GM23248 (cell line): ENCODE measurements around a stretch of chr4.

DNA sequence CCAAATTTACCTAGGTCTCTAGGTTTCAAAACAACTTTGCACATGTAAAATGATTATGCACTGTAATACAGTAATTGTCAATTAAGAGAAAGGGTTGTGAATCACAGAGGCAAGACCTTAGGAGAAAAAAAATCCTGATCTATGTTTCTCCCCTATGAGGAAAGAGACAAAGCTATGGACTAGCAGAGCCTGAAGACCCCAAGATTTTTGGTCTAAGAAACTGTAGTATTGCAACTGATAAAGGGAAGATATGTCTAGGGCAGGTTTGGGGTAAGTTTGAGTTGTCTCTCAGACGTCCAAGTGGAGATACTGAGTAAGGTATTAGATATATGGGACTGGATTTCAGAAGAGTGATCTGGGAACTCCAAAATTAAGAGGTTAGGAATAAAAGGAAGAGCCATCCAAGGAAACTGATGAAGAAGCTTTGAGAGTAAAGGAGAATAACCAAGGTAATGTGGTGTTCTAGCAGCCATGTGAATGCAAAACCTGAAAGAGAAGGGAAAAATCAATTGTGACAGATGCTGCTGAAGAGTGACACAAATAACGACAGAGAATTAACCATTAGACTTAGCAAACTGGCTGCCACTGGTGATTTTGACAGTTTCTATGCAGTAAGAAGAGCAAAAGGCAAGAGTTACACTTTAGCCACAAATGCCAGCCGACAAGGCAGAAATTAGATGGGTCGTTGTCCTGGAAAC lies 13.3 kb upstream of the TMEM144 start:
- RAMPAGE, long total RNA, result no peak

DNA sequence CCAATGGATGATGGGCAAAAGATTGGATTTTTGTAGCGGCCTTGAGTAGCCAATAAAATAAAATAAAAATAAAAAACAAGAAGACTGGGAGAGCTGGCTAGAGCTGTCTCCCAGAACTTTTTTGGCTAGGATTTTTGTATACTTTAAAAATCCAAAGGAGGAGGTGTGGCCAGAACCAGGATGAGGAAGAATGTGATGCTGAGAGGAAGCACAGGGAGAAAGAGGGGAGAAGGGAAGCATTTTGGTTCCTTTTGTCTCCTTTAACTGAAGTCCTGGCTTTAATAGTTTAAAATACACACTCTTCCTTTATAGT lies 2.0 kb upstream of the FNIP2 start:
- RAMPAGE, long total RNA, result no peak

DNA sequence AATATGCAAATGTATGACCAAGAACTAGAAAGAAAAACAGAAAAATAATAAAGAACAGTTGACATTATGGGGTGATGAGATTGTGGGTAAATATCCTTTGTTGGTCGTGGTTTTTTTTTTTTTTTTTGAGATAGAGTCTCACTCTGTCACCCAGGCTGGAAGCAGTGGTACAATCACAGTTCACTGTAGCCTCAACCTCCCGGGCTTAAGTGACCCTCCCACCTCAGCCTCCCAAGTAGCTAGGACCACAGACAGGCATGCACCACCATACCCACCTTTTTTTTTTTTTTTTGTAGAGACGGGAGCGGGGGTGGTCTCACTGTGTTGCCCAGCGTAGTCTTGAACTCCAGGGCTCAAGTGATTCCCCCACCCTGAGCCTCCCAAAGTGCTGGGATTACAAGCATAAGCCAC lies 10.6 kb downstream of the FNIP2 start:
- RAMPAGE, long total RNA, result no peak

DNA sequence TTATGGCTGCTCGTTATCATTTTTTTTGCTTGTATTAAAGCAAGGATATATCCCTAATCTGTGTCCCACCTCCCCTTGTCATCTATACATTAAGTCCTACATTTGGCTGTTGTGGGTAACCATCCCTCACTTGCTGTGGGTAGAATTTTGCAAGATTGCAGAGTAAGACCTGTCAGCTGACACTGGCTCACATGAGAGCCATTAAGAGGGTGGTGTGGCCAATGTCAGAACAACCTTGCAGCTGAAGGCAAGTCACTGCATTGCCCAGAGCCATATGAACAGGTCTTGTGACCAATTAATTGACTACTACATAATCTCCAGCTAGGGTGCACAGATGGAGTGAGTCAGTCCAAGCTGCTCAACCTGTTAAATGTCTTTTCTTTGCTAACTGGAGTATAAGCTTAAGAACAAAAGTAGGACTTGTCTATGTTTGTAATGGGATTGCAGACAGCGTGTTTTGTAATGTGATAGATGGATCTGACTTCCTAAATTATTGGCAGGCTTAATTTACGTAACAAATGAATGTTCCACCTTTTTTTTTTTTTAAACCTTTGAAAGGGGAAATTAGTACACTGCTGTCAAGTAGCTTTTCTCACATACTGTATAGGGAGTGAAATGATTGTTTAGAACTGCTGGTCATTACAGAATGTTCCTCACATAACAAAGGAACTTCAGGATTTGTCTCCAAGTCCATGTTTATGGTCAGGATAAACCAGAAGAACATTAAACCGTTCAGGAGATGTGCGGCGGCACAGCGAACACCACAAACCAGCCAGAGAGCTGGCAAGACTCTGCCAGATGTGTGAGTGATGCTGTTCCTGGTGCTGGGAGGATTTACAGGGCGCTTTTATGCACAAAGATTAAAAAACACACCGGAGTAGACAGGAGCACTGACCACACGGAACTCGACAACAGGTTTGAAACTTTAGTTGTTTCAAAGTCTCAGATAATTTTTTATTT lies 37.0 kb downstream of the FNIP2 start:
- RAMPAGE, long total RNA, result no peak

- RAMPAGE, long total RNA, result no peak
Measured at GRCh38 chr4:158814104-158814800, 45.4 kb downstream of the FNIP2 start.

GRCh38 chr4:158820163-158820981 lies 51.5 kb downstream of the FNIP2 start:
- RAMPAGE, long total RNA, result no peak

- RAMPAGE, long total RNA, result no peak
Measured at GRCh38 chr4:158821200-158821683, 52.4 kb downstream of the FNIP2 start.

- RAMPAGE, long total RNA, result no peak
Measured at GRCh38 chr4:158824622-158825285, 55.9 kb downstream of the FNIP2 start.

DNA sequence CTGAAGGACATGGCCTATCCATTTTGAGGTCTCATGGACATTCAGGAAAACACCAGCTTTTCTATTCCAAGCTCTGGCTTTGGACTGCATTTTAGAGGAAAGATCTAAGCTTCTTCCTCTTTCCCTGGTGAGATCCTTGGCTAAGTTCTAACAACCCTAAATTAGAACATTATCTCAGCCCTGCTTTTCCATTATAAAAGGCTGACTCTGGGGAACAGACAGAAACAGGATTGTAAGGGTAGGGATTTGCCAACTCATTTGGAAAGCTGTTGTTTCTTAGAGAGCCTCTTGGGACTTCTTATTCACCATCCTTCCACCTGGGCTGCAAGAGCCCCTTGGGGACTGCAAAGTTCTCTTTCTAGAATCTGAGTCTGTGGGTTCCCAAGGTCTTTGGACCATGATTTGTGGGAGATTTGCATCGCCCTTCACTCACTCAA lies 119.3 kb downstream of the C4orf45 start:
- RAMPAGE, long total RNA, result no peak

DNA sequence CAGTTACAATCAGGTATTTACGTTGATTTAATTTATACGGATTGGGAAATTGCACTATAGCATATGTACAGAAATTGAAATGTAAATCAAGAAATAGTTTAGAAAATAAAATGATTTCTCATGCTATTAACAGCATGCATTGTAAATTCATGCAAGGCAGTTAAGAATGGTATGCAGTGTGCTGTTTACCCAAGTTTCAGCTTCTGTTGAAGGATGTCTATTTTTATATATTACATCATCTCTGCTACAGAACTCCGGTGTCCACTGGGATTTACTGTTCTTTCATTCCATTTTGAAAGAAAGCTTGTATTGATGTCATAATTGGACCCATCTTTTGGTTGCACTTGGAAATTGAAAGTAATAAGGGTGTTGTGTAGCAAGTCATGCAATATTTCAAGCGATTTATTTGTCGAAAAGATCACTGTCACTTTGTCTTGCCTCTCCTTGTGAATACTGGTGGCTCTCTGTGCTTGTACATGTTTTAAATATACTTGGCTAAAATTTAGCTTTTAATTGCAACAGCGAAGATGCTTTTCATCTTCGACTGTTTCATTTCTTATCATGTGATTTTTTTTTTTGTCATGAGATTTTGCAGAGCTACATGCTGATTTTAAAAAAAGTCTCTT lies 145.9 kb downstream of the RAPGEF2 start:
- RAMPAGE, long total RNA, result no peak

DNA sequence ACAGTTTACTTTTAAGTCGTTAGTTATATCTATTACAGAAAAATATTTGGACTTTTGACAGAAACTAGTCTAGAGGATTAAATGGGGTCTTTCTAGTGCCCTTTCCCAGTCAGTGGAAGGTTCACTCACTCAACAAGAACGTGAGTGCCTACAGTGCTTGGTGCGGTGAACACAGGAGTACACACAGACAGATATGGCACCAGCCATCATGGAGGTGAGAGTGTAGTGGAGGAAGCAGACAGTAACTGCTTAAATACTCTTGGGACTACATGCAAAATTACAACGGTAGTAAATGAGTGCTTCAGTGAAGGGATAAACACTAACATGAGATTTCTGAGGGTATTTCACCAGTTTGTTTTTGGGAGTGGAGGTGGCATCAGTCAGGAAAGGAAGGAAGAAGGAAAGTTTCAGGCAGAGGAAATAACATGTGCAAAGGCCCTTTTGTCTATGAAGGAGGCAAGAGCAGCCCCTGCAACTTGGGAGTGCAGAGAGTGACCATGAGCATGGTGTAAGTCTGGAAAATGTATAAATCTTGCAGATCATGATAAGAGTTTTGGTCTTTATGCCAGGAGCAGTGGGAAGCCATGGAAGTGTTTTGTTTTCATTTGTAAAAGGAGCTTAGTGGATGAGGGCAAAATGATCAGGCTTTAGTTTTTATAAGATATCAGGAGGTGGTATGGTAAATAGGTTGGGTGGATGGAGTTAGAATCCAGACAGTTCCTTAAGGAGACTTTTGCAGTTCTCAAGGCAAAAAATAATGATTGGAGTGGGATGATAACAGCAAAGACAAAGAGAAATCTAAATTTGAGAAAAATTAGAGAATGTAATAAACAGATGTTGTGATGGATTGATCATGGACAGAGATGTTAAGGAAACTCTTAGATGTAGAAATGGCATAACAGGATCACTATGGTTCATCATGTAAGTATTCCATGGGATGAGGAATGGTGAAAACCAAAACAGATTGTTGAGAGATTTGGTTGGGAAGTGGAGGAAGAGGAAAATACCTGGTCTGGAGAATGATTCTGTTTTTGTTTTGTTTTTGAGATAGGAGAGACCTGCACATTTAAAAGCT lies 162.5 kb downstream of the RAPGEF2 start:
- RAMPAGE, long total RNA, result no peak

- RAMPAGE, long total RNA, result no peak
Measured at GRCh38 chr4:159360643-159360871, 257.7 kb downstream of the RAPGEF2 start.

DNA sequence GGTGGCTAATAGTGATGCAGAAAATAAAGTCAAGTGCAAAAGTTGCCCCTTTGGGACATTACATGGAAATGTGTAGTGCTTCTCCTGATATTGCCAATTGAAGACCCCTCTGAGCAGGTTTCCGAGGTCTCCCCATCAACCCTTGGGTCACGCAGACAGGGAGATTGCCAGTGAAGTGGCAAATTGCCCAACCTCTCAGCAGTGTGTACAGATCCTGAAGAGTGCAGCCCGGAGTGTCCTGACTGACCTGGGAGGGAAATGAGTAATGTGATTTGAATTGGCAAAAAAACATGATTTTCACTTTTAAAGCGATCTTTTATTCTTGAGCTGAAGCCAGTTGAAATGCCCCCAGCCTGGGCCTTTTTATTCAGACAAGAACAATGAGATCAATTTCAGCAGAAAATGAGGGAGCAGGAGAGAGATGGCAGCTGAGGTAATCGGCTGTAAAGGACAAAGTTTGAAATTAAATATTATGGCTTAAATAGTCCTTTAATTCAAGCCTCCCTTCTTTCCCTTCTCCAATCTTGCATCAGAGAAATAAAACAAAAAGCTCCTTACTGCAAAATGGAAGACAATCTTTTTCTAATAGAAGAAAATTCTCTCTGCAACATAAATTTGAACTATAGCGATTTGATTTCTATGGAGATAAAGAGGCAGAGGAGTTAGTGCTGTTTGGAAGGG lies 401.9 kb downstream of the RAPGEF2 start:
- RAMPAGE, long total RNA, result no peak

DNA sequence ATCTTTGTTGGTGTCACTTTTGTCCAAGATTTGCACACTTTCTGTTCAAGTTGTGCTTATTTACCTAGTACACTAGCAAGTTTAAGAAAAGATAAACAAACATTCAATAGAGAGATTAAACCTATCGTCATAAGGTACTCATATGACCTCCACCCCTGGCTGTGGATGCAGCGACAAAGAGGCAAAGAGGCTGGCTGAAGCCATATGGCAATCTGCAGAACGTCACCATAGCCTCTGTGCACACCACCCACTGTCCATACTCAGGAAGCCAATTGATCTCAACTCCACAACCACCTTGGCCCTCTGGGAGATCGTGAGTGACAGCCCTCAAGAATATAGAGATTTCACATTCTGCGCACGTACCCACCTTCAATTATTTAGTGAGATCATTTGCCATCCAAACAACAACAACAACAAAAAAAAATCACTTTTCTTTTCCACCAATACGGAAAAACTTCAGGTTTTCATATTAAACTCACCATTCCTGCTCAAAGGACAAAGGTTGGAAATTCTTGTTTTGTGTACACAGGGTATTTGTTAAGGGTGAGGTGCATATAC lies 242.9 kb upstream of the FSTL5 start:
- RAMPAGE, long total RNA, result no peak

DNA sequence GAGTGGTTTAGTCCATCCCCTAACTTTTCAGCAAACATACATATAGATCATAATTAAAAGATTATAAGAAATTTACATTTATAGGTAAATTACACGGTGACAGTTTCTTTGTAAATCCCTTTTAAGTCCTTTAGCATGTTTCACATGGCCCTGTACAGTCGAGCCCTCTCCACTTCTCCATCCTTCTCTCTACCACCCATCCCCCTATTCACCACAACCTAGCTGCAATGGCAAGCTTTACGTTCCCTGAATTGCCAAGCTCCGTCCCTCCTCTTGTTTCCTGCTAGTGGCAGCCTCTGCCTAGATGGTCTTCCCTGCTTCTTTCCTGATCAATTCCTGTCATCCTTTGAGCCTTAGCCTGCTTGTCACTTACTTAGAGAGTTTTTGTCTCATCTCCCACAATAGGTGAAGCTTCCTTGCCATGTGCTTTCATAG lies 116.2 kb downstream of the TMA16 start:
- RAMPAGE, long total RNA, result no peak

GRCh38 chr4:164136003-164136584 lies 247.7 kb downstream of the MARCHF1 start:
- RAMPAGE, long total RNA, result no peak

DNA sequence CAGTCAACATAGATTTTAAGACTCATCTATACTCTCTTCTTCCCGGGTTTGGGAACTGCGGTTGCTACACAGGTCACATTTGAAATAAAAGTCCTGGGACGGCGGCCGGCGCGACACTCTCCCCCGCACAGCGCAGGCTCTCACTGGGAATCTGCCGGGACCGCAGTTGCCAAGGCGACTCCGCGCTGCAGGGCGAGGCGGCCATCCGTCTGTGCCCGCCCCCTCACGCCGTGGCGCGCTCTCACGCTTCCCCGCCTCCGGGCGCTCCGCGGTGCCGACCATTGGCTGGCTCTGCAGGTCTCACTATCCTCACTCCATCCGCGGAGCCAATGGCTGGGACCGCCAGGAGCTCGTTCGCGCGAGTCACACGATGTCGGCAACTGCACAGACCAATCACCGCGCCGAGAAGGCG lies 259 bp upstream of the MSMO1 start:
- RAMPAGE, long total RNA, result no peak

DNA sequence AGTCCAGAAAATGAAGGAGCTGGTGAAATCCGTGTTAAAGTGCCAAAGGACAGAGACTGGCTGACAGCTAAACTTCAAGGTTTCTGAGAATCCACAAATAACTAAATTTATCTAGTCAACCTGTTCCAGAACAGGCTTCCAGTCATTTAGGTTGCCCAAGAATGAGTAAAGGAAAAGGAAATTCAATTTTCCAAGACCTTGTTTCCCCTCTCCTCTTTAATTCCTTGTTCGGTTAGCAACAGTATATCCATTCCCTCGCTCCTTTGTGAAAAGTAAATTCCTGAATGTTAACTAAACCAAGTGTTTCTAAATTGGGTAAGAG lies 1.0 kb downstream of the MSMO1 start:
- RAMPAGE, long total RNA, result no peak

DNA sequence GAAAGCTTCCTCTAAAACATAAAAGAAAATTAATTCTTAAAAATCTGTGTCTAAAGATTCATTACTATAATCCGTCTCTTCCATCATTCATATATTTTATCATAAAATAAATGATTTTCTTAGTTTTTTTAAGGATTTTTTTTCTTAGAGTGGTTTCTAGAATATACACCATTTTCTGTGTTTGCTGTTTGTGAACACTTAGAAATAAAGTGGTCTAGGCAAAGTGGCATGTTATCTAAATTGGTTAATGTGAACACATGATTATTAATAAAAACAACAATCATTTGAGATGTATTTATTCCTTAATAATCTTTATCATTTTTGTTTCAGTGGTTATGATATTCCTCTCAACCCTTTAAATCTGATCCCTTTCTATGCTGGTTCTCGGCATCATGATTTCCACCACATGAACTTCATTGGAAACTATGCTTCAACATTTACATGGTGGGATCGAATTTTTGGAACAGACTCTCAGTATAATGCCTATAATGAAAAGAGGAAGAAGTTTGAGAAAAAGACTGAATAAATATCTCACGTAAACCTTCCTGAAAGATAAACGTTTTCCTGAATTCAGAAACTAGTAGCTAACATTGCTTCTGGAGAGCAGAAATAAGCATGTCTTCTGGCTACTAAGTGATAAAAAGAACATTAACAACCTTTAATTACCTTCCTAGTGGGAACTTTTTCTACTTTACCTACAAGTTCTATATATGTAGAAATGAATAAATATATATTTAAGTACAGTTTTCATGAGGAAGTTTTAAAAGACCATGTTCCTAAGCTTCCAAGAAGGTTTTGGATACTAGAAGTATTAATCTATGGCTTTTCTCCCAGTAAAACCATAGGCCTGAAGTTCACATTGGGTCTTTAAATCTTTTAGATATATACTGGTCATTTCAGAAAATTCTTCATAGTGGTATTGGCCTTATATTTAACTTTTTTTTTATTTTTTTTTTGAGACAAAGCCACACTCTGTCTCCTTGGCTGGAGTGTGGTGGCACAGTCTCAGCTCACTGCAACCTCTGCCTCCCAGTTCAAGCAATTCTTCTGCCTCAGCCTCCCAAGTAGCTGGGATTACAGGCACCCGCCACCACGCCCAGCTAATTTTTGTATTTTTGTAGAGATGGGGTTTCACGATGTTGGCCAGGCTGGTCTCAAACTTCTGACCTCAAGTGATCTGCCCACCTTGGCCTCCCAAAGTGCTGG lies 14.4 kb downstream of the MSMO1 start:
- RAMPAGE, long total RNA, result no peak

GRCh38 chr4:165487209-165487796 lies 108.5 kb downstream of the CPE start:
- RAMPAGE, long total RNA, result no peak